Brain (tissue), 1 donor: ENCODE measurements around the gene RGS9BP.

GRCh38 chr19:28606265-28606528 is 606.8 kb downstream of the UQCRFS1 start:
- RRBS: no CpG with 5 or more reads among the region's 2 CpGs

DNA sequence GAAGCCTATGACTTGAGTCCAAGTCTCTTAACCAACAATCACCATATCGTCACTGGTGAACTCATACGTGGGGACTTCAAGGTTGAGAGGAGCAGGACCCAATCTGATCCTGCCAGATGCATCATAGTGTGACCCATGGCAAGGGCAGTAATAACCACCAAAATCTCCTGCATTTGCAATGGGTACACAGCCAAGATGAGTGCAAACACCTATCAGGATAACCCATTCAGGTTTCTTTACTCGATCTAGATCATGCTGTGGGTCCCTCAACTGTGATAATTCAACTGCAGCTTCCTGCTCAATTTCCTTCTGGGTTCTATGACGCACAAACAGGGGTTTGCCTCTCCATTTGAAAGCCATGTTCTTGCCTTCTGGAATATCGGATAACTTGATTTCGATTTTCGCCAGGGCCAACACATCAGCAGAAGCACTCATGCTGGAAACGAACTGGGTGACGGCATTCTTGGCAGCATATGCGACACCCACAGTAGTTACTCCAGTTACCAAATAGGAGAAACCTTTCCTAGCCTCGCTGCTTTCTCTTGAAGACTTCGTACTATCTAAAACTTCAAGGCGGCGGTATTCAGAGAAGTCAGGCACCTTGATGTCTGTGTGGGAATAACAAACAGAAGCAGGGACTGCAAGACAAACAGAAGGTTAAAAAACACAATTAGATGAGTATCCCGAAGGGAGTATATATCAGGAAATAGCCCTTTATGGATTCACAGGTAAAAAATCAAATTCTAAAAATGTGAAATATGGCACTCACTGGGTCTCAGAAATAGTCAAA is 5.2 kb downstream of the UQCRFS1 start:
- RRBS: no CpG with 5 or more reads among the region's 15 CpGs

- RRBS: 3% methylated on average over 3 of the region's 37 CpGs
Observed at GRCh38 chr19:29665778-29666796, 826 bp downstream of the PLEKHF1 start.

DNA sequence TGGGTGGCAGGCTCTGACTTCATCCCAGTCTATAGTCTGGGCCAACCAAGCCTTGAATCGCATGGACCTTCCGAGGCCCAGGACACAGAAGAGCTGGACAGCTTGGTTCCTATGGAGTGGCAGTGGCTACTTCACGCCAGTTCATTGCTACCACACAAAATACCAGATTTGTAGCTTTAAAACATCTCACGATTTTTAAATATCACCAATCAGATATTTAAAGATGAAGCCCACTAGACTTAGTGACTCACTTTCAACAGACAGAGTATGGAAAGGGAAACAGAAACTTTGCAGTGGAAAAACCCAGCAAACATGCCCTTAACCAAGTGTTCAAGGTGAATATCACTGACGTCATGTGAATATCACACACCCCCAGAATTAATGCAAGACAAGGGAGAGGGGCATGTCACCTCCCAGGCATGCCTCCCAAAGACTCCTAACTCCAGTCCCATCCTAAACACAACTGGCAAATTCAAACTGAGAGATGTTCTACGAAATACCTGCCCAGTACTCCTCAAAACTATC is 10.2 kb downstream of the C19orf12 start:
- RRBS: no CpG with 5 or more reads among the region's 6 CpGs

GRCh38 chr19:29830958-29831641 is 19.3 kb downstream of the CCNE1 start:
- RRBS: no CpG with 5 or more reads among the region's 14 CpGs

DNA sequence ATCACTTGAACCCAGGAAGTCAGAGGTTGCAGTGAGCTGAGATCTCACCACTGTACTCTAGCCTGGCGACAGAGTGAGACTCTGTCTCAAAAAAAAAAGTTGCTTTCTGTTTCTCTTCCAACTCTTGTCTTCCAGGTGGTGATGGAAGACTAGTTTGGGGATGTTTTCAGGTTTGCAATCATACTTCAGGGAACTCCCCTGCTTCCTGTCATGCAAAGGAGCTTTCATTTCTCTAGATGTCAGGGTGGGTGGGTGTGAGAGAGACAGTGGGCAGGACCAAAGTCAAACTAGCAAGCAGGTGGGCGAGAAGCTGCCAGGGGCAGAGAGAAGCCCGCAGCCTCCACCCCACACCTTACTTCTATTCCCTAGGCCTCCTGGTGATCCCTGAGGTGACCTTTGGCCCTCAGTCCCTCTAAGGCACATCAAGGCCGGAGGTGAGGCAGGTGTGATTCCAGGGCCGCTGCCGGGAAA is 25.7 kb downstream of the CCNE1 start:
- RRBS: no CpG with 5 or more reads among the region's 6 CpGs

- RRBS: no CpG with 5 or more reads among the region's 11 CpGs
Observed at GRCh38 chr19:29941599-29942063, 408 bp upstream of the URI1 start.

DNA sequence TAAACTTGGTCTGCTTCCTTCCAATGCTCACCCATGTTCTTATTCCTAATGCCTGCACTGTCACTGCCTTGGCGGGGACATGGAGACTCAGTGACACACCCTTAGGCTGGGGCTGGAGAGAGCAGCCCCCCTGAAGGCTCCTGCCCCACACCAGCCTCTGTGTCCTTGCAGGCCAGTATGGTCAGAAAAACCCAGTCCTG is 211.0 kb upstream of the ZNF536 start:
- RRBS: no CpG with 5 or more reads among the region's 1 CpG

- RRBS: no CpG with 5 or more reads among the region's 5 CpGs
Observed at GRCh38 chr19:30340167-30340511, 32.0 kb upstream of the ZNF536 start.

DNA sequence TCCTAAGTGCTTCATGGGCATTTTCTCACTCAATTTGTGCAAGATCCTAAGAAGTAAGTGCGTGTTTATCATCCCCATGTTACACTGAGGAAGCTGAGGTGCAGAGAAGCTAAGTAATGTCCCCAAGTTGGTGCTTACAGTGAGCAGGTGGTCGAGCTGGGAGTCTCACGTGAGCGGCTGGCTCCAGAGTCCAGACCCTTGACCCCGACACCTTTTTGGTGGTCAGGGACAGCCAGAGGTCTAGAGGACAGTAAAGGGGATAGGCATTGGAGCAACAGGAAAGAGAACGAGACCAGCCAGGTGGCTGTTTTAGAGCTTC is 185.4 kb downstream of the TSHZ3 start:
- RRBS: no CpG with 5 or more reads among the region's 6 CpGs

DNA sequence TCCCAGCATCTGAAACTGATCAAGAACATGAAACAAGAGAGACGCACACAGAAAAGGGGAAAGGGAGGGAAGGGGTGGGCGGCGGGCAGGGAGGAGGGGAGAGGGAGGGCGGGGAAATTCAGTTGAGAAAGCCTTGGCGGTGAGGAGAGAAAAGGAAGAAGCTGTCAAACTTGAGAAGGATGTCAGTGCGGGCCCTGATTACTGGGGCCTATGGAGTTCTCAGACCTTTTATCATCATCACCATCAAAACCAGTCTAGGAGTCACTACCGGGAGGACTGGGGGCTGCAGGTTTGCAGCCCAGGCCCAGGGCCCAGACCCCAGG is 8.8 kb downstream of the TSHZ3 start:
- RRBS: no CpG with 5 or more reads among the region's 7 CpGs

GRCh38 chr19:31968771-31969412 is 376.5 kb upstream of the ZNF507 start:
- RRBS: no CpG with 5 or more reads among the region's 8 CpGs

DNA sequence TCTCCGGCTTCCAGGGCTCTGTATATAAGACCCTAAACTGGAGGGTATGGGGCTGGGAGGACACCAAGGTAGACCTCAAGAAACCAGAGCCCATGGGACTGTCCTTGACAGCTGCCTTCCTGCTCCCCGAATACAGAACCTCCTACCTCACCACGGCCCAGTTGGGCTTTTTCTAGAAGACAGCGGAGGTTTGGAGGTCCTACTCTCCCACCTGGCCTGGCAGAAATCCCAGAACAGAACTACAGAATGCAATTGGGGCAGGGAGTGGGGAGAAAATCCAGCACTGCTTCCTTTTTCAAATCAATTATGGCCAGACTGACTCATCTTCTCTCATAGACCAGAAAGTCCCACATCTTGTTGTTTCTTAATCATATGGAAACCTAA is 177.2 kb upstream of the ZNF507 start:
- RRBS: no CpG with 5 or more reads among the region's 4 CpGs

DNA sequence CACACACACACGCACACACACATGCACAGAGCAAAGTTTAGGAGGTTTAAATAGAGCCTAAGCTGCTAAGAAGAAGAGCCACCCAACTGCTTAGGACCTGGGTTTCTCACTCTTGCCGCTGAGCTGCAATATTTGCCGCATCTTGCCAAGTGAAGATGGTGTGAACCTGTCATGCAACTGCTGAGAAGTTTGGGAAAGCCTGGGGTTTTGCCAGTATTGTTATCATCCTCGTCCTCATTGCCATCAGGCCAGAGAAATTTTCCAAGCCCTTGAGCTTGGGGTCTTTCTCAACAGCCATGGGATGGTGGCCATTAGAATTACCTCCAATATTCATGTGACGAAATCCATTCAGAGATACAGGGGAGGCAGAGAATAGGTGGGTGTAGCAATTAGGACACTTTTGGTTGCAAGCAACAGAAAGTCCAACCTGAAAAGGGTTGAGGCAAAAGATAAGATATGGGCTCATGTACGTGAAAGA is 75.3 kb upstream of the ZNF507 start:
- RRBS: no CpG with 5 or more reads among the region's 6 CpGs

DNA sequence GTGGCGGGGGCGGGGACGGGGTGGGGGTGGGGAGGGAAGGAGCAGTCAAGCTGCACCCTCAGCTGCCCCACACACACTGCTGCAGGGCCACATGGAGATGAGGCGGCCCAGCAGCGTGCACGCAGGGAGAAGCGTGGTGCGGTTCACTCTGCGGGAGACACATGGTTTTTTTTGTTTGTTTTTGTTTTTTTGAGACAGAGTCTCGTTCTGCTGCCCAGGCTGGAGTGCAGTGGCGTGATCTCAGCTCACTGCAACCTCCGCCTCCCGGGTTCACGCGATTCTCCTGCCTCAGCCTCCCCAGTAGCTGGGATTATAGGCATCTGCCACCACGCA is 21.3 kb downstream of the ANKRD27 start:
- RRBS: no CpG with 5 or more reads among the region's 16 CpGs

GRCh38 chr19:32675309-32676206 is at the start of gene RGS9BP:
RGS9BP (plus strand) TSS chr19:32675848.
- RRBS: 3% methylated on average over 46 of the region's 89 CpGs

DNA sequence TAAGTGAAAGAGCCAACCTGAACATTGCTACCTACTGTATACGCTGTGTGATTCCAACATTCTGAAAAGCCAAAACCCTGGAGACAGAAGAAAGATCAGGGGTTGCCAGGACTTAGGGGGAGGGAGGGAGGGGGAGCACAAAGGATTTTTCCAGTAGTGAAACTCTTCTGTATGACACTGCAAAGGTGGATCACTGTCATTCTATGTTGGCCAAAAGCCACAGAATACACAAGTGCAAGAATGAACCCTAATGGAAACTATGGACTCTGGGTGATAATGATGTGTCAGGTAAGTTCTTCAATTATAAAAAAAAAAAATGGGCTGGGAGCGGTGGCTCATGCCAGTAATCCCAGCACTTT is 36.9 kb downstream of the FAAP24 start:
- RRBS: no CpG with 5 or more reads among the region's 2 CpGs

DNA sequence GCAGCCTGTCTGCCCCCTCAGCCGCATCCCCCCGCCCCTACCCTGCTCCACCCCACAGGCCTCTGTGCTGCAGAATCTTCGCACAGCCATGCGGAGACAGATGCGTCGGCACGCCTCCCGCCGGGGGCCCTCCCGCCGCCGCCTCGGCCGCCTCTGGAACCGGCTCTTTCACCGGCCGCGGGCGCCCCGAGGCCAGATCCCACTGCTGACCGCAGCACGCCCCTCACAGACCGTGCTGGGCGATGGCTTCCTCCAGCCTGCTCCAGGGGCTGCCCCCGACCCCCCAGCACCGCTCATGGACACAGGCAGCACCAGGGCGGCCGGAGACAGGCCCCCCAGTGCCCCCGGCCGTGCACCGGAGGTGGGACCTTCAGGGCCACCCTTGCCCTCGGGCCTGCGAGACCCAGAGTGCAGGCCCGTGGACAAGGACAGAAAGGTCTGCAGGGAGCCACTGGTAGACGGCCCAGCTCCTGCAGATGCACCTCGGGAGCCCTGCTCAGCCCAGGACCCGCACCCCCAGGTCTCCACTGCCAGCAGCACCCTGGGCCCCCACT is 12.9 kb downstream of the LRP3 start:
- RRBS: 74% methylated on average over 7 of the region's 37 CpGs

- RRBS: no CpG with 5 or more reads among the region's 5 CpGs
Observed at GRCh38 chr19:33296085-33296579, 6.2 kb downstream of the CEBPA start.

GRCh38 chr19:33393374-33394067 is 20.0 kb downstream of the CEBPG start:
- RRBS: 64% methylated on average over 3 of the region's 21 CpGs